Vein endothelial cell (primary cell): ENCODE results near the genes NMUR2 and HAND1.

DNA sequence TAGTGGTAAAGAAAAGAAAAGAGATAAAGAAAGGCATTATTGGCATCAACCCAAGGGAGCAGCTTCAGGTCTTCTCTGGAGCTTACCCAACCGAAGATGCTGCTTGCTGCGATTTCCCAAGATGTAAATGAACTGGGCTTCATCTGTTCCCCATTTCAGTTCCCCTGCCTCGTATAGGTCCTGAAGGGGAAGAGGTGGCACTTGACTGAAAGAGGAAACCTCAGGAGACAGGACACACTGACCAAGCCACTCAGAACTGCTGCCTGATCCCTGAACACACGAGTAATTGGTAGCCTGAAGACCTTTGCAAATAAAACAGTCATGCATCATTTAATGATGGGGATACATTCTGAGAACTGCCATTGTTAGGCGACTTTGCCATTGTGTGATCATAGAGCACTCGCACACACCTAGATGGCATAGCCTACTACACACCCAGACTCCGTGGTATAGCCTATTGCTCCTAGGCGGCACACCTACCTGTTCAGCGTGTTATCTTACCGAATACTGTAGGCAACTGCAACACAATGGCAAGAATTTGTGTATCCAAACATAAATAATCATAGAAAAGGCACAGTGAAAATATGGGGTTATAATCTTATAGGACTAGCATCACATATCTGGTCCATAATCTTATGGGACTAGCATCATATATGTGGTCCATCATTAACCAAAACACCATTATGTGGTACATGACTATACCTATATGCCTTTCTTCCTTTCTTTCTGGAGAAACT, 24.4 kb downstream of the ANXA6 start:
- CAGE, long polyA plus RNA = no peak

DNA sequence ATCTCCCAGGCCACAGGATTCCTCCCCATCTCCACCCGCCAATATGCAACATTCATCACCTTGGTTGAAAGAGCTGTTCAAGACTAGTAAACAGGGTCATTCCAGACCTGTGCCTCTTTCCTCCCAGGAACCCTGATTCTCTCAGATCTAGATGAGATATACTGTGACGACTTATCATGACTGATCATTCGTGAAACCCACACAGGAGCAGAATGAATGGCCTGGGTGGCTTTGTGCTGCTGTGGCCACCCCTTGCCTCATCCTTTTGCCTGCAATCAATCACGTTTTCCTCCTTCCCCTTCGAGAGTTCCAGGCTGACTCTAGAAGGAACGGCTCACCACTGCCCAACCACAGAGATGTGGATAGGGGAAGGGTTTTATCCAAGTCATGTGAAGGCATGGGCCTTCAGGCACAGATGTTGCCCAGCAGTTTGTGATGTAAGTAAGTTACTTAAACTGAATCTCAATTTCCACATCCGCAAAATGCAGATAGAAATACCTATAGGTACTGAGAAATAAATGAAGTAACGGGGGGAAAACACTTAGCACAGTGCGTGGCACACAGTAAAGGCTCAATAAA, 5.8 kb downstream of the ANXA6 start:
- CAGE, long polyA plus RNA = no peak

DNA sequence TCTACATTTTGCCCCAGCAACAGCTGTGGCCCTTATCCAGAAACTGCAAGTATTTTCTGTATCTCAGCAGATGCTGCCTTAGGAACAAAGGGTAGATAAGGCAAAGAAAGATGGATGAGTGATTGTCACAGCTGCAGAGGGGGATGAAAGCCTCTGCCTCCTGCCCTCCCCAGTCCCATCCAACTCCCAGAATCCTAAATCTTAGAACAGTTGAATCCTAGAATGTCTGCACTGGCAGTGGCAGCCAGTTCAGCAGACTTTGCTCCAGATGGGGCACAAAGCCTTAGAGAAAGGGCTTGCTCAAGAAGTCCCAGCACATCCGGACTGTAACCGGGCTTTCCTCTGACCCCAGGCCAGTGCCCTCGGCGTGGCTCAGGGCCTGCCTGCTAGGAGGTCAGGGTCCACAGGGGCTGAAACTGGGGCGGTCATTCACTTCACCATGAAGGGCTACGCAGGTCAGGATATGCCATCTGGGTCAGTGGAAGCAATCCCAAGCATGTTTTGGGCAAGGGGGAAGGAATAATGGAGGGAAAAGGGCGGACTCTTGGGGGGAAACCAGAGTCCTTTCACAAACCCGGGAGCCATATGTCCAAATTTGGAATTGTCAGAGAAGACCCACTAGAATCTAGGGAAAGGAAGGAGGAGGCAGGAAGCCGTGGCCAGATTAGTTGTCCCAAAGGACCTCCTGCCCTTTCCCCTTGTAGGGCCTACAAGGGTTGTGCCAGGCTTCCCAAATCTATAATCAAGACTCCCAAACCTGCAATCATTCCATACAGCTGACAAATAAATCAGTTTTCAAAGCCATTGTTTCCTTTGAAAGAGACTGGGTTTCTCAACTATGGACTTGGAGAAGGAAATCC, 1.3 kb downstream of the ANXA6 start:
- CAGE, long polyA plus RNA = no peak

- CAGE, long polyA plus RNA = no peak
Observed at GRCh38 chr5:151215174-151215702, 8.7 kb downstream of the CCDC69 start.

DNA sequence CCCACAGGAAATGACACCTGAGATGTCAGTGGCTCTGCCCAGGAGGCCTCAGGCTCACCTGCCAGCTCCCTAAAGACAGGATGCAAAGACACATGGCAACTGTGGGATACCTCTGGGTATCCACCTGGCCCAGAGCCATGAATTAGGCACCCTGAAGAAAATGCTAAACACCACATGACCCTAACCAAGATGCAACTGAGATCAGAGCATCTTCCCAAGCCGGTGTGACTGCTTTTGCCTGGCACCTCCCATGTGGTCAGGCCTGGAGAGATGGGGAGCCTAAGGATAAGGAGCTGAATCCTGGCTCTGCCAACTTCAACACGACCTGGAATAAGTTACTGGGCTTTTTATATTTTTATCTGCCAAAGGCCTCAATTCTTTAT, 970 bp downstream of the ATOX1 start:
- CAGE, long polyA plus RNA = no peak

DNA sequence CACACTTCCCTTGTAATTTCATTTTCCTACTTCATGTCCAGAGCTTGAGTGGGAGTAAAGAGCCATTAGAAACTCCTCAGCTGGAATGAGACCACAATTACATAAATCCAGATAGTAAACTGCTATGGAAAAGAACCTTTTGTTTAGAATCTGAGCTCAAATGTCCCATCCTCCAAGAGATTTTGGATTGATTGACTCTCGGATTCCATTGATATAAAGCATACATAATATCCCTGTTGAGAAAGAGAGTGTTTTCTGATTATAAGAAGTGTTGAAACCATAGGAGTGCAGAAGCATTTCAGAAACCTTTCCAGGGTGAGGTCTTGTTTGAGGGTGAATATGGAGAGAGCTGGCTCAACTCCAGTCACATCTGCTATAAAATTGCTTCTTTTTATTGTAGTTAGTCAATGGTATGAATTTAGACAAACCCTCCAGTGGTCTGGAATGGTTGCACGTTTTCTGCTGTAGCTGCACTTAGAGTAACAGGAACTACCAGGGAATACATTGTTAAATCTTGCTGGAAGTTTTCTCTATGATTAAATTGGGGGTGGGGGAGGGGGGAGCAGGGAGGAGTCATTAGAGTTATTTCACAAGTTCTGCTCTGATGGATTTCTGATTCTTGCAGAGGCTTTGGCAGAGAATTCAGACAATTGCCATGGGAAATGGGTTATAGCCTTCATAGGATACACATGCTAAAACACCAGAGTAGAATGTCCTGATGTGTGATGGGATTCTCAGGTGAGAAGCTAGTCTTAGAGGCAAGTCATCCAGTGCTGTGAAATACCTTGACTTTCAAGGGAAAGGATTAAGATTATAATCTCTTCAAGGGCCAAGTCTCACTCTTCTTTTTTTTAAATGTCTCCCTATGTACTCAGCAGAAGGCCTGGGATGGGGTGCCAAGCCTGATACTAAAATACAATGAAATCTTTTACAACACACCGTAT, 43.9 kb downstream of the G3BP1 start:
- CAGE, long polyA plus RNA = no peak

DNA sequence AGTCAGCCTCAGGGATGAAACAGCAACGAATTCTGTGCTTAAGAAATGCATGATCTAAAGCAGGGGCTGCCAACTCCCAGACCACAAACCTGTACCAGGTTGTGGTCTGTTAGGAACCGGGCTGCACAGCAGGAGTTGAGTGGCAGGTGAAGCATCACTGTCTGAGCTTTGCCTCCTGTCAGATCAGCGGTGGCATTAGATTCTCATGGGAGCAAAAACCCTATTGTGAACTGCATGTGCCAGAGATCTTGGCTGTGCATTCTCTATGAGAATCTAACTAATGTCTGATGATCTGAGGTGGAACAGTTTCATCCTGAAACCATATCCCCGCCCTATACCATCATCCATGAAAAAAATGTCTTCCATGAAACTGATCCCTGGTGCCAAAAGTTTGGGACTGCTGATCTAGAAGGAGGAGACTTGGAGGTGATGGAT, 239.7 kb upstream of the GLRA1 start:
- CAGE, long polyA plus RNA = no peak

- CAGE, long polyA plus RNA = no peak
Observed at GRCh38 chr5:152405095-152405585, at the start of gene NMUR2. NMUR2 (minus strand) TSS chr5:152405279.

- CAGE, long polyA plus RNA = no peak
Observed at GRCh38 chr5:154042799-154043224, 4.0 kb downstream of the MFAP3 start.

DNA sequence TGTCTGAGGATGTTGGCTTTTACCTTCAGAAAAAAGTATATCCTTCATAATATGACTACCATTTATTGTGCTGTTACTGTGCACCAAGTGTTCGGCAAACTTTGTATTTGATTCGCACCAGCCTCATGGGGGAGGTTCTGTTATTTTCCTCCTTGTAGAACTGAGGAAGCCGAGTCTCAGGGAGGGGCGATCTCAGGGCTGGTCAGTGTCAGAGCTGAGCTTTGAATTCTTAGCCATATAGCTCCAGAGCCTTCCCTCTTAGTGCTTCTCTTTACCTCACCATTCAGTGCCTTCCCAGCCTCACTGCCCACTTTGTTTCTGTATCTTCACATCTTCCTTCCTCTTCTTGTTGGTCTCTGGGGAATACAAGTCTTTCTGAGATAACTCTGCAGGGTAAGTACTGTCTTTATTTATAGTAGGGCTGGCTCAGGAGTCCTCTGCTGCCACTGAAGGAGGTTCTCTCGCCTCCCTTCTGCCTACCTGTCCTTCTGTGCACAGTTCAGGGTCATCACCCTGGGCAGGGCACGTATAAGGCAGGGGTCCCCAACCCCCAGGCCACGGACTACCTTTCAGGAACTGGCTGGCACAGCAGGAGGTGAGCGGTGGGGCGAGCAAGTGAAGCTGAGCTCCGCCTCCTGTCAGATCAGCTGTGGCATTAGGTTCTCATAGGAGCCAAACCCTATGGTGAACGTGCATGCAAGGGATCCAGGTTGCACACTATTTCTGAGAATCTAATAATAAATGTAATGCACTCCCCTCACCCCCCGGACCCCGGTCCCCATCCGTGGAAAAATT, 48.5 kb downstream of the GALNT10 start:
- CAGE, long polyA plus RNA = no peak

DNA sequence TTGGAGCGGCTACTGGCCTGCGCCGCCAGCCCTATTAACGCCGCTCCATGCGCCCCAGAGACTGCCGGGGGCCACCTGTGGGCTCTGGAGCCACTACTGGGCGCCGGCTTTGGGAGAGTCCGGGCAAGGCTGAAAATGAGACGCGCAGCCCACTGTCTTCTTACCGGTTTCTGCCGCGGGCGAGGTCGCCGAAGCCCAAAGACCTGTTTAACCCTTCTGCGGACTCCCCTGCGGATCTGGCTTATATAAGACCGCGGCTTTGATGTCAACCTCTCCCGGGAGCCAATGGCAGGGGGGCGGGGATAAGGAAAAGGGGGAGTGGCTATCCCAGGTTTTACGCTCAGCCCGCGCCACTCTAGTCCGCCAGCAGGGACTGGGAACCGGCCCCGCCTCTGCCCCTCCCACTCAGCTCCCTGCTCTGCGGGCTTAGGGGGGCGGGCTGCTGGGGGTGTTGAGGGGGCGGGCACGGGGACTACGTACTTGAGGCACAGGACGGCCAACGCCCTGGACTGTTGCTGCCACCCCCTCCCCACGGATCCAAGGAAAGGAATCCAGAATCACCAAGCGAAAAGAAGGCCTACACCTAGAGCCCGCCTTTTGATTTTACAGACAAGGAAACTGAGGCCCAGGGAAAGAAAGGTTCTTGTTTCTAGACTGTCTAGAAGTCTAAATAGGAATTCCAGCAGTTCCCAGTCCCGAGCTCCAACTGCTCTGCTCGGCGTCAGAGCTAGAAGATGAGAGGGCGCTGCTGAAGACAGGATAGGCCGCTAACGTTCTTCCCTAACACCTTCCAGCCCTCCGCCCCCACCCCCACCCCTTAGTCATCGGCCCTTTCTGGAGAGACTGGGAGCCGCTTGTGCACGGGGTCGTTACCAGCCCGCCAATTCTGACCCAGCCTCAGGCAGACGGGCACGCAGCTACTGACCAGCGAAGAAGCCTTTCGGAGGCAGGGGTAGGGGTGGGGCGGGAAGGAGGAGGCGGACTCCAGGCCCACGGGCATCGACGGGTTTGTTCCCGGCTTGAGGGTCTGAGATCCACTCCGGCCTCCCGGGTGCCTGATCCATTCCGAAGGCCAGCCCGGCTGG, at the start of gene HAND1:
Gene HAND1, minus strand, starts transcription at position 218 of the 1,085 bp plus-strand sequence.
- CAGE, long polyA plus RNA = no peak

DNA sequence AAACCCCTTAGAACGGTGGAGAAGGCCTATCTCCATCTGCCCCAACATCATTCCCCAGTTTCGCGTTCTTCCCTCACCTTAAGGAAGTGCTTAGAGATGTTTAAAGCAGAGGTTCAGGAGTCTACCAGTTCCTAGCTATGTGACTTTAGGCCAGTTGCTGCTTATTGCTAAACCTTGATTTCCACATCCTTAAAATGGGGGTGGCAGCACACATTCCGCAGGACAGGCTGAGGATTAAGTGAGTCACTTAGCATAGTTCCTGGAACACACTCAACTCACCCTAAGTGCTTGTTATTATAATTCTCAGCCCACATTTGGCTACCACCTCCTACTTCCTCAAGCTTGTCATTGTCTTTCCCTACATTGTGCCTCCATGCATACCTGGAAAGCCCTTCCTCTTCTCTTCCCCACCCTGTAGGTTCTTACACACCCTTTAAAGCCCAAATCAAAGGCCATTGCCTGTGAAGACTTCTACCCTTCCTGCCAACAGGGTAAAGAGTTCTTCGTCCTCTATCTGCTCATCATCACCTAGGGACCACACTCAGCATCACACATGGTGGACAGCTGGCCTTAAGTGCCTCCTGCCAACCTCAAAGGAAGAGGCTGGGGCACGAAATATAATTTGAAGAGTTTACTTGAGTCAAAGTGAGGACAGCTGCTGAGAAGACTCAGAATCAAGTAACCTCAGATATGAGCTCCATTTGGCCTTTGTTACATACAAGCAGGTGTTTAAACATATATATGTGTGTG, 62.9 kb upstream of the LARP1 start:
- CAGE, long polyA plus RNA = no peak

GRCh38 chr5:154755991-154756562, 900 bp downstream of the LARP1 start:
- CAGE, long polyA plus RNA = no peak

DNA sequence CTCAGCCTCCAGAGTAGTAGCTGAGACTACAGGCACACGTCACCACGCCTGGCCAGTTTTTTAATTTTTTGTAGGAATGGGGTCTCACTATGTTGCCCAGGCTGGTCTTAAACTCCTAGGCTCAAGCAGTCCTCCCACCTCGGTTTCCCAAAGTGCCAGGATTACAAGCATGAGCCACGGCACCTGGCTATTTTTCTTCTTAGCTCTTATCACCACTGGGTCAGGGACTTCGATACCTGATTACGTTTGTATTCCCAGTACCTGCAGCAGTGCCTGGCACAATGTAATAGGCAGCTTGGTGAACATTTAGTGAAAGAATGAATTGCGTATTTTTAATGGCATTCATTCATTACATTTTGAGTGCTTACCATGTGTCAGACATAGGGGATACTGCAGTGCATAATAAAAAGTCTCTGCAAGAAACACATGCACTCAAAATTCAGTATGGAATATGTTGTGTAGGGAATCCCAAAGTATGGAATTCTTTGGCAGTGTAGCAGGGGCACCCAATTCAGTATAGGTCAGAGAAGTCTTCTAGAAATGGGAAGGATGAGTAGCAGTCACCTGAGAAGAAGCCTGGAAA, 10.4 kb downstream of the LARP1 start:
- CAGE, long polyA plus RNA = no peak

- CAGE, long polyA plus RNA = no peak
Observed at GRCh38 chr5:154793366-154793813, 38.2 kb downstream of the LARP1 start.

GRCh38 chr5:154793814-154794396, 38.7 kb downstream of the LARP1 start:
- CAGE, long polyA plus RNA = no peak

GRCh38 chr5:154813996-154815196, 36.0 kb downstream of the FAXDC2 start:
- CAGE, long polyA plus RNA = no peak

DNA sequence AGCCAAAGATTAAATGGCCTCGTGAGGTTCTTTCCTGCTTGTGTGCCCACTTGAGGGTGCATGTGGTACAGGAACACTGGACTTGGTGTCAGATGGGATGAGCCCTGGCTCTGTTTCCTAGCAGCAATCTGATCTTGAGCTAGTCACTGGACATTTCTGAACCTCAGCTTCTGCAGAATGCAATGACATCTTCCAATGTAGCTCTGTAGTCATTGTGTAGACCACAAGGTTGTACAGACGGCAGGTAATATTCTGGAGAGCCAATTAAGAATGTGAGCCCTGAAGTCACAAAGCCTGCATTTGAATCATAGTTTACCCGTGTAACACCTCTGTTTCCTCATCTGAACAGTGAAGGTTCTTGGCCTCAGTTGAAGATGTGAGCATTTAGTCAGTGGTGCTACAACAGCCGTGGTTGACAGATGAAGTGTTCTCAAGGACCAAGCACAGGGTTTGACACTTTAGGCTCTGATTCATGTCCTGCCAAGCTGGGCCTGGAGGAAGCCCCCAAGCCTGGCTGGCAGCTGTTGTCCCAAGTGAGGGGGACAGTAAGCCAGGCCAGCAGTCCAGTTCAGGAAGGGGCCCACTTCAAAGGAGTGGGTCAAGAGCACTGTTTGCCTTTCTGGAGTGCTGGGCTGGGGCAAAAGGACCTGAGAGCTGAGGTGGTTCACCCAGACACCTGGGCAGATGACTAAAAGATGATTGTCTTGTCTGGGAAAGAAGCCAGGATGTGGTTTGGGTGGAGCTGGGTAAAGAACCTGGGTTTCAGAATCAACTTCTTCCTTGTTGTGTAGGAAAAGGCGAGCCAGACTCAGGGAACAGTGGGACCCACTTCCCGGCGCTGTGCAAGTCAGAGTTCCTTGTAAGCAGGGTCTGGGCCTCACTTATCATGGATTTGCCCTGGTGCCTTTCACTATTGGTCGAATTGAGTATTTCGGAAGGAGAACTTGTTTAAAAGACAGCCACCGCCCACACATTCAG, 20.7 kb downstream of the FAXDC2 start:
- CAGE, long polyA plus RNA = no peak

- CAGE, long polyA plus RNA = no peak
Observed at GRCh38 chr5:154859420-154859766, 966 bp downstream of the CNOT8 start.

DNA sequence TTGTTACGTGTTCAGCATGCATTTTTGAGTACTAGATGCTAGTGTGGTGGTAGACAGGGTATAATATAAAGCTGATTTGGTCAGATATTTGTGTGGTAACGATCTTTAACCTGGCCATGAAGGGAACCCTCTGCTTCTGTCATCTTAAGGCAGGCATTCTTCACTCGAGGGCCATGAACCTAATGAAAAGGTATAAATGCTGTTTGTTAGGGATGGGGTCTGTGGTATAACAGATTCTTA, 13.4 kb downstream of the CNOT8 start:
- CAGE, long polyA plus RNA = no peak